A172 (cell line): ENCODE measurements around a stretch of chr18.

DNA sequence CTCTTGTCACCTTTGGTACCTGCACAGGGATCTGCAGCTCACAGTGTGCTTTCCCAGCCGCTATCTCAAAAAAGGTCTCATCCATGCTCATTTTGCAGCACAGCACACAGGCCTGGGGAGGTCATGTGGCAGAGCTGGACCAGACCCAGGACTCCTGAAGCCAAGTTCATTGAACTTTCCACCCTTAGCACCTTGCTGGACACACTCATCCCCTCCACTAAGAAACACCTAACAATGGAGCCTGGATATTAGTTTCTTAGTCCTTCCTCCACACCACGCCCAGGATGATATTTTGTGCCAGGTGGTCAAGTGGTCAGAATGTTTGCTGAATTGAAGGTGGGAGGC is 43.1 kb upstream of the RNF165 start:
- RAMPAGE, long total RNA: no peak

GRCh38 chr18:46600791-46601698 is 56.0 kb downstream of the LOXHD1 start:
- RAMPAGE, long total RNA: no peak

GRCh38 chr18:46825318-46826091 is 68.7 kb upstream of the ST8SIA5 start:
- RAMPAGE, long total RNA: no peak

- RAMPAGE, long total RNA: no peak
These were observed 29.3 kb downstream of the KATNAL2 start for GRCh38 chr18:46946354-46947503.

GRCh38 chr18:48003576-48004287 is 73.3 kb upstream of the SMAD2 start:
- RAMPAGE, long total RNA: no peak

- RAMPAGE, long total RNA: no peak
These were observed 52.1 kb downstream of the ZBTB7C start for GRCh38 chr18:48356766-48357726.

DNA sequence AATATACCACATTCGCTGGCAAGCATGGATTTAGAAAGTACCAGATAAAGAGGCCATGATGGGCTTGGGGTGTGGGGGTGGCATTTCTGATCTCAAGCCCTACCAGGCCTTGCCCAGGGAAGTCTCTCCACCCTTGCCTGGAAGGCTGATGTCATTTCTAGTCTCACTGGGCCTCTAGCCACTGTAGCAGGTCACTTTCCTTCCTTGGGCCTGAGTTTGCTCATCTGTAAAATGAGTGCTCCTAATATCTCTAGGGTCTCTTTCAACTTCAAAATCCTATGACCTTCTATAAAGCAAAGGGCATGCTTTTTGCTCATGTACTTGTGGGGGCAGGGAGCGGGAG is 1.8 kb downstream of the ZBTB7C start:
- RAMPAGE, long total RNA: no peak

- RAMPAGE, long total RNA: no peak
These were observed 32.5 kb upstream of the ZBTB7C start for GRCh38 chr18:48441675-48442127.

DNA sequence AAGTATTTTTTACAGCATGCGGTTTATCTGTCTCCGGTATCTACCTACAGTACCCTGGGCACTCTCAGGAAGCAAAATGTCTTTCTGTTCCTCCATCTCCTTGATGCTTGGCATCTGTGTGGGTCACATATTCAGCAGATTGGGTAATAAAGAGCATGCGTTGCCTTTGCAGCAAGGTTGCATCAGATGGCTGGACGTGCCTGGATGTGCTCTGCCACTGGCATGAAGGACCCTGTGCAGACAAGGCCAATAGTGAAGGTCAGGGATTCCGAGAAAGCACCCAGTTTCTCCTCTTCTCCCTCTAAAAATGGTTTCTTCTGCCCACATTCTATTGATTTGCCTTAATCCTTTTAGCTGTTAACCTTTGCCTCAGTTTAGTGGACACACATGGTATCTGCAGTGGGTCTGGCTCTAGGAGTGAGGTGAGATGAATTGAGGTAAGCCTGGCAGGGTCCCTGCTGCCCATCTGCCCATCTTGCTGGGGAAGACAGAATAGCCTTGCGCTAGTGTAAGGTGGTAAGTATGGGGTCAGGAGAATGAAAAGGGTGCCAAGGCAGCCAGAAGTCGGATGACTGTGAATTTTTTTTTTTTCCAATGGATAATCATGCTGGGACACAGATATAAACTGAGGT is 9.7 kb downstream of the CTIF start:
- RAMPAGE, long total RNA: no peak

DNA sequence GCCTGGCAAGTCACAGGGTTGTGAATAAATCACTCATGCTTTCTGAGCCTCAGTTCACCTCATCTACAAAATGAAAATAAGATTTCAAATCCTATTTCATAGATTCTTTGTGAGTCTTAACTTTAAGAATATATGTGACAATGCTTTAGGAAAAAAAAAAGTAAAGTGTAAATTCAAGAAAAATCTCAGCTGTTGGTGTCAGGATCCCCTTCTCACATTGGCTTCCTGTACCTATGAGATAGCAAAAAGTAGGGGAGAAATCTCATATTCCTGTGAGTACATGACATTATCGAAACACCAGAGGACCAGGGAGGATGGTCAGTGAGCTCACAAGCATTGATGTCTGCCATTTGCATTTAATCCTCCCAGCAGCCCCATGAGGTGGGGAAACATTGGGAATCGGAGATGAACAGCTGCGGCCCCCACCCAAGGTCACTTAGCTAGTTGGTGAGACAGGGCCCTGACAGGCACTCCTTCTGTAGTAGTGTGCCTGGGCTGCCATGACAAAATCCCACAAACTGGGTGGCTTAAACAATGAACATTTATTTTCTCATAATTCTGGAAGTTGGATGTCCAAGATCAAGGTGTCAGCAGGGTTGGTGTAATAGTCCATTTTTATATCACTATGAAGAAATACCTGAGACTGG is 29.3 kb downstream of the CTIF start:
- RAMPAGE, long total RNA: no peak

DNA sequence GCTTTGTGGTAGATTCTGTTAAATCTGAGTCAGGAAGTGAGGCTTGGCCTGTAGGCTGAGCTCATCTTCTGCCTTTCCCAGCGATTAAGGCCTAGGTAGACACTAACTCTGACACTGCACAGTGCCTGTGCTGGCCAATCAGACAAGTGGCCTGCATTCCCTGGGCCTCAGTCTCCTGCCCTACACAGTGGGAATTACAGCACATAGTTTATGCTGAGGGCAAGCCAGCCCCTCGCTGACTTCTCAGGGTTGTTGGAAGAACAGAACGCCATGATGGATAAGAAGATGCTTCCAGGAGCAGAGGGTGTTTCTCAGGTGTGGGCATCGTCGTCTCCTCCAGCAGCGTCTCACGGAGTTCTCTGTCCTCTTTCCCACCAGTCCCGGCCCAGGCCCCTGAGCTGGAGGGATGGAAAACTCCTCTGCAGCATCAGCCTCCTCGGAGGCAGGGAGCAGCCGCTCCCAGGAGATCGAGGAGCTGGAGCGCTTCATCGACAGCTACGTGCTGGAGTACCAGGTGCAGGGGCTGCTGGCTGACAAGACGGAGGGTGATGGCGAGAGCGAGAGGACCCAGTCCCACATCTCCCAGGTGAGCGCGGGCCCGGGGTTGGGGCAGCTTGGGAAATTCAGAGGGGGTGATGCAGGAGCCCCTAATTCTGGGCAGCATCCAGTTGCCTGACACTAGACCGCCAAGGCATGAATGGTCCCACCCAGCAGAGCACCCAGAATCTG is 80.5 kb downstream of the CTIF start:
- RAMPAGE, long total RNA: no peak

DNA sequence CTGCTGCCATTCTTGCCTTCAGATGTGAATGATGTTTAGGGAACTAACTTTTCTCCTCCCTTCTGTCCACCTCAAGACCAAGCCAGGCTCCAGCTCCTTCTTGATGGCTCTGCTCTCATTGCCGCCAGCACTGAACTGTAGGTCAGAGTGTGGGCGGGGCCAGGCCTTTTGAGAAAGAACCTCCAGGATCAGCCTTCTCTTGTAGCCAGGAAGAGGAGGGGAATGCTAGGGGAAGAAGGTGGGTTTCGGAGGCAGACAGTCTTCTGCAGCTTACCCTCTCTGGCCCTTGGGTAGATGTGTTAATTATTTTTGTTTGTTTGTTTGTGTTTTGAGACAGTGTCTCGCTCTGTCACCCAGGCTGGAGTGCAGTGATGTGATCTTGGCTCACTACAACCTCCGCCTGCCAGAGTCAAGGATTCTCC is 120.9 kb downstream of the SMAD7 start:
- RAMPAGE, long total RNA: no peak

- RAMPAGE, long total RNA: no peak
These were observed 71.7 kb downstream of the SMAD7 start for GRCh38 chr18:48878827-48879615.

GRCh38 chr18:48926257-48927122 is 24.3 kb downstream of the SMAD7 start:
- RAMPAGE, long total RNA: no peak

- RAMPAGE, long total RNA: no peak
These were observed 15.8 kb downstream of the SMAD7 start for GRCh38 chr18:48934634-48935622.

DNA sequence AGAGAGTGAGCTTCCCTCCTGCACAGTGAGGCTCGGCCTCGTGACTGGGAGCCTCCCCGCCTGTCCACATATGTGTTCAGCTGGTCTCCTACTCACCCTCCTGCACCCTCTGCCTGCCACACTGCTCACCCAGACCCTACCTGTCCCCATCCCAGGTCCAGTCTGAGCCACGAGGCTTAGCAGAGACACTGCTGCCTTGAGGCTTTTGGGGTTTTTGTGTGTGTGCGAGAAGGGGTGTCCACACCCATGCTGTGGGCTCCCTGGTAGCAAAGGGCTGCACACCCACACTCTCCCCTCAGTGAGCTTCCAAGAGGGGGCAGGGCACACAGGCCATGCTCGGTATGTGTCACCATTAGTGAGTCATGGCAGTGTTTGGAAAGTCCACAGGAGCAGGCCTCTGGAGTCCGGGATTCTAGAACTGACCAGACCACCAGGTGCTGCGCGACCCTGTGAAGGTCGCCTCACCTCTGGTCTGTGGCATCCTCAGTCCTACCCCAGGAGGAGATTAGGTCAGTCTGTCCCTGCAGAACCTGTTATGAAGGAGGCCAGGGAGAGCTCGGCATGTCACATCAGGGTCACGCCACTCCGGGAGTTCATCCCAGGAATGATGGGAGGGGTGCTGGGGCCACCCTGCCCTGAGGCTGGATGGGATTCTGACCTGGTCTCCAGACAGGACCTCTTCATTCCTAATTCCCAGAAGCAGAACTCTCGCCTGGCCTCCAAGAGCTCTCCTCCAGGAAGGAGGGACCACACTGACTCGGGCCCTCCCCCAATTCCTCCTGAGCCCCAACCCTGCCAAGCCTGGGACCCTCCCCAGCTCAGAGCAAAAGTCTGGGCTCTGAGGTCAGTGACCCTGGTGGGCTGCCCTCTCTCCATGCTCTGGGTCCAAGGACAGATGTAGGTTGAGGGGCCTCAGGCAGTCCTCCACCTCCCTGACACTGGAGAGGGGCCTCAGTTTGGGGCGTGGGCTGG is 40.0 kb upstream of the SMAD7 start:
- RAMPAGE, long total RNA: no peak

- RAMPAGE, long total RNA: no peak
These were observed 105.1 kb upstream of the SMAD7 start for GRCh38 chr18:49055840-49056268.

DNA sequence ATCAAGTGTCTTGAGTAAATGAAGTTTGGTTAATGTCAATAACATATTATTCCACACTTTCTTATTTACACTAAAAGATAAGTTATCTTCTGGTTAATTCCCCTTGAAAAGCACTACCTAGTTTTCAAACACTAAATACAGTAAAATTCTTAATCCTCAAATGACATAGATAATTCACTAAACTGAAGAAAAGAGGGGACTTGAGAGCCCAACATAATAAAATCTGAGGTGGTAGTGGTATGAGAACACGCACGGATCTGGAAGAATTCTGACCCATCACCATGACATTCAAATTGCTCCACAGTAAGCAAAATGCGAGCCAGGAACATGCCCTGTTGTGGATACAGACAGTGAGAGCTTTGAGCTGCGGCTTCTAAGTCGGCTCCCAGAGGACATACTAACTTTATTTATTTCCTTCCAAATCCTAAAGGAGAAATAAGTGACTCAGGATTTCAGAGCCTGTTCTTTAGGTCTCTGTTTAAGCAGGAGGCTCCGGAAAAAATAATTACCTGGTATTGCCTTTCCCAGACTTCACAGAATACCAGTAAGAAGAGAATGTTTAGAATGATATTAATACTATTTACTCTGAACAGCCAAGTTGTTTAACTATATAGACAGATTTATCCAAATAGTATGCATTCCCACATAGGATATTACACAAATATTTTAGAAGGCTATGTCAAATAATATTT is 143.4 kb upstream of the SMAD7 start:
- RAMPAGE, long total RNA: no peak

- RAMPAGE, long total RNA: no peak
These were observed 205.6 kb downstream of the DYM start for GRCh38 chr18:49254774-49255269.

DNA sequence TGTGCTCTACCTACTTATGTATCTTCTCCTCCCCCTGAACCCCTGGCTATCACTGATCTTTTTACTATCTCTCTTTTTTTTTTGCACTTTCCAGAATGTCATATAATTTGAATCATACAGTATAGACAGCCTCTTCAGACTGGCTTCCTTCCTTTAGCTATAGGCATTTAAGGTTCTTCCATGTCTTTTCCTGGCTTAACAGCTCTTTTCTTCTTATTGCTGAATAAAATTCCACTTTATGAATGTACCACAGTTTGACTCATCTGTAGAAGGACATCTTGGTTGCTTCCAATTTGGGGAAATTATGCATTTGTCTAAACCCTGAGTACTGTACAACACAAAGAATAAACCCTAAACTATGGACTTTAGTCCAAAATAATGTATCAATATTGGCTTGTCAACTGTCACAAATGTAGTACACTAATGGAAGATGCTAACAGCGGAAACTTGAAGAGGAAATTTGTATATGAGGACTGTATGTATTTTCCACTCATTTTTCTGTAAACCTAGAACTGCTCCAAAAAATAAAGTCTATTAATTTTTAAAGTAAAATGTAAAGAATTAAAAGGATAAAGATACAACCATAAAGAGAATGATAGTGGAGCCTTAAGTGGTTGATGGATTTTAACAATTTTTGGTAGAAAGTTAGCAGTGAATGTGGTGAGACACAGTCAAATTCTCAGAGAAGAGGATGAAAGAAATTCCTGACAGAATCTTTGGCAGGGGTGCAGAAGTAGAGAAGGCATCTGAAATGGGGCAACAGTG is 143.6 kb downstream of the DYM start:
- RAMPAGE, long total RNA: no peak